Measurements from ENCODE around the genes SMIM11 and CLIC6.

DNA sequence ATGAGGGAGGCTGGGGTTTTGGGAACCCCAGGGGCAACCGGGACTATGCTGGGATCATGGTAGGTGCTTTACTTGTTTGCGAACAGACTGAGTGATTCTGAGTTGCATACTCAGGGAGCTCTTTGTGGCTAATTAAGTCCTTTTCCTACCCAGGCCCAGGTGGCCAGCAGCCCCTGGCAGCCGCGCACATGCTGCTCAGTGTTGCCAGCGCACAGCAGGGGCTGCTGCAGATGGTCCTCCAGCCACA is 131.0 kb downstream of the MRPS6 start:
- RRBS = no CpG with 5 or more reads among the region's 5 CpGs

DNA sequence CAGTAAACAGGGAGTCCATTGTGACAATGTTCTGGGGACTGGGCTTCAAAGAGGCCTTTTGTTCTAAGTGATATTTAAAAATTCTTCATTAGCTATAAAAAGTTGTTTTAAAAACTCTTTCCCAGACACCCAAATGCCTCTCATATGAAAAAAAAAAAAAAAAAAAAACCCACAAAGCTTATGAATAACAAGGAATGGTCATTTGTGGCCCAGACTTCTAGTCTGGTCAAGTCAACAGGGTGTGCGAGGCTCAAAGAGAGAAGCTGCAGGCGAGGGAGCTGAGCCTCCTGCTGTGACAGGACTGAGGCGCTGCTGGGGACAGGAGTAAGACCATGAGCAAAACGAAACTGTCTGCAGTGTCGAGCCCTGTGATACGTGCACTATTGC is 30.5 kb upstream of the KCNE2 start:
- RRBS = no CpG with 5 or more reads among the region's 6 CpGs

DNA sequence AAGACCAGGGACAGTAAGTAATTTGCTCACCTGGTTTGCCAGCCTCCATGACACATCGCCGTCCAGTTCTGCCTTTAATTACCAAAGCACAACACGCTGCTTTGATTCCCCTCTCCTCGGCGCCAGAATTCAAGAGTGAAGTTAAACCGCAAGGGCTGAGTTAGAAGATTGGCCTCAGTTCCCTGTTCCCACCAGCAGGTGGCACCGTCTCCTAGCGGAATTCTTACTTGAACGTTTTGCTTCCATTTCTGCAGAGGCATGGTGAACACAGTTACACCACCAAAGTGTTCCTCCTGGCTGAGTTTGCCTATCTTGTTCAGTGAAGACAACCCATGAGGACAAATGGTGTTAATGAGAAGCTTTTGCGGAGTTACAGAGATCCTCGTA is 2.0 kb upstream of the KCNE2 start:
- RRBS = no CpG with 5 or more reads among the region's 11 CpGs

GRCh38 chr21:34375235-34375575 is at the start of gene SMIM11:
TSS of gene SMIM11 (plus strand) at chr21:34375507.
- RRBS = 1% methylated on average over 20 of the region's 31 CpGs

DNA sequence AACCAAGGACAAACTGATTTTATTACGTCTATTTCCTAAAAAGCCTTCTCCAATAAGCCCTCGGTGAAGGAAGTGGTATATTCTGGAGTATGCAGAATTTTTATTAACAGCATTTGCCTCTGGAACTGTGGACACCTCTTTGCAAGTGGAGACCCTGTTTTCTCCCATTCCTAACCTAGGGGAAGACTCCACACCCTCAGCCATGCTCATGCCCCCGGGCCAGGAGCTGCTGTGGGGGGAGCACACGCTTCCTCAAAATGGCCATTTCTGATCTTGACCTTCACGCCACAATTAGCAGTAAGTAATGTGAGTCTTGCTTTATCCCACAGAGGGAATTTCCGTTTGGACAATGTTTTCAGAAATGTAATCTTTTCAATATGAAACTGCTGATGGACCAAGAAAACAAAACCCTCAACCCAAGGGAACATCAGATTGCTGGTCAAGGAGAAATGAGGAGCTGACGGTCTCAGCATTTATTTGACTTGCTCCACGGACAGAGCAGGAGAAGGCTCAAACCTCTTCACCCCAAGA is 8.2 kb upstream of the KCNE1 start:
- RRBS = no CpG with 5 or more reads among the region's 8 CpGs

DNA sequence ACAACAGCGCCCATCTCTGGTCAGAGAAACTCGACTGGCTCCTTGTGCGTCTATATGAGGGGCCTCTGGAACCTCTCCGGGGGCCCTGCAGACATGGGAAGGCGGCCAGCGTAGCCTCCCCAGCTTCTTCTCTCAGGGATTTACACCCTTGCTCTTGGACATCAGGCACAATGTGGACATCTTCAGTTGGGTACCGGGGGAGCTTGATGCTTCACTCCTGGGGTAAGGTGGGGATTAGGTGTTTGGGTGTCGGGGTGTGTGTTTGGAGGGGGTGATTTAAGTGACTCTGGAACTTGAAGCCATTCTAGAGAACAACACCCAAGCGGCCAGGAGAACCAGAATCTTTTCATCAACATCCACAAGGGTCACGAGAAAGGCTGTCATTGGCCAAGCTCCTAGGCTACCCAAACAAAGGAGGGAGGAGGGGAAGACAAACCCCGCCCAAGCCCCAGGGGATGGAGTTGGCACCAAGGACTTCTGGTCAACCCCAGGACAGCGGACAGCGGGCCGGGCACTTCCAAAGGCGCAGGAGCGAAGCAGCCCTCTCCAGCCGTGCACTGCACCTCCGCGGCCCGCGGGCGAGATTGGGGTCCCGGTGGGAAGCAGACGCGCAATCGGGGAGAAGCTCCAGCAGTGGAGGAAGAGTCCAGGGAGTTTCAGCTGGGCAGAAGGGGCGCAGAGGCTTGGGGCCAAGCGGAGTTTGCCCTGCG is at the start of gene CLIC6:
Gene CLIC6, plus strand, starts transcription at position 484 of the 710 bp plus-strand sequence.
- RRBS = 40% methylated on average over 12 of the region's 29 CpGs

DNA sequence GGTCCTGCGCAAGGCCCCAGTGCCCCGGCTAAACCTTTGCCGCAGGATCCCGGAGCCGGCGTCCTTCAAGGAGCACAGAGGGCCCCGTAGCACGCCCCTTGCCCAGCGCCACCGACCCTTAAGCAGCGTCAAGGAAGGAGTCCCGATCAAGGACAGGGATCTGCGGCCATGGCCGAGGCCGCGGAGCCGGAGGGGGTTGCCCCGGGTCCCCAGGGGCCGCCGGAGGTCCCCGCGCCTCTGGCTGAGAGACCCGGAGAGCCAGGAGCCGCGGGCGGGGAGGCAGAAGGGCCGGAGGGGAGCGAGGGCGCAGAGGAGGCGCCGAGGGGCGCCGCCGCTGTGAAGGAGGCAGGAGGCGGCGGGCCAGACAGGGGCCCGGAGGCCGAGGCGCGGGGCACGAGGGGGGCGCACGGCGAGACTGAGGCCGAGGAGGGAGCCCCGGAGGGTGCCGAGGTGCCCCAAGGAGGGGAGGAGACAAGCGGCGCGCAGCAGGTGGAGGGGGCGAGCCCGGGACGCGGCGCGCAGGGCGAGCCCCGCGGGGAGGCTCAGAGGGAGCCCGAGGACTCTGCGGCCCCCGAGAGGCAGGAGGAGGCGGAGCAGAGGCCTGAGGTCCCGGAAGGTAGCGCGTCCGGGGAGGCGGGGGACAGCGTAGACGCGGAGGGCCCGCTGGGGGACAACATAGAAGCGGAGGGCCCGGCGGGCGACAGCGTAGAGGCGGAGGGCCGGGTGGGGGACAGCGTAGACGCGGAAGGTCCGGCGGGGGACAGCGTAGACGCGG is 614 bp downstream of the CLIC6 start:
- RRBS = 3% methylated on average over 44 of the region's 87 CpGs

DNA sequence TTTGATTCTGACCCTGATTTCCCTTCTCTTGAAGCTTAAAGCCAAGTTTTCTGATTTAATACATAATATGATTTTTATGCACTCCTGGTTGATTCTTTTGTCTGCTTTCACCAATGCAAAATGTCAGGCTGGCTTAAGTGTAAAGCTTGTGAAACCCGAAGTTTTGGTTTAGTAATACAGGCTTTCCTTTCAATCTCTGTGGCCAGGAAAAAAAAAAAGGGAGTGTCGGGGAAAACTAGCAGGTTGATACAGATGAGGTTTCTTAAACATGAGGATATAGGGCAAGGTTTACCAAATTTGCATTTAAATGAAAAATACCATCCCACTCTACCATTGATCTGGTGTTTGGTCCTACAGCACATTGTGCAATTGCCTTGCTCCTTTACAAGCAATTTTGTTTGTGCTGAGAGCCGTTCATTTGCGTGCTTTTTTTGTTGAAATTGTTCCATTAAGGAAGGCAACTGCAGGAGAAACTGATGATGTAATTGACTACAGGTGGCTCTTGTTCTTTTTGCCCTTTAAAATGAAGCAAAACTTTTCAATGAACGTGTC is 22.6 kb downstream of the CLIC6 start:
- RRBS = no CpG with 5 or more reads among the region's 5 CpGs

DNA sequence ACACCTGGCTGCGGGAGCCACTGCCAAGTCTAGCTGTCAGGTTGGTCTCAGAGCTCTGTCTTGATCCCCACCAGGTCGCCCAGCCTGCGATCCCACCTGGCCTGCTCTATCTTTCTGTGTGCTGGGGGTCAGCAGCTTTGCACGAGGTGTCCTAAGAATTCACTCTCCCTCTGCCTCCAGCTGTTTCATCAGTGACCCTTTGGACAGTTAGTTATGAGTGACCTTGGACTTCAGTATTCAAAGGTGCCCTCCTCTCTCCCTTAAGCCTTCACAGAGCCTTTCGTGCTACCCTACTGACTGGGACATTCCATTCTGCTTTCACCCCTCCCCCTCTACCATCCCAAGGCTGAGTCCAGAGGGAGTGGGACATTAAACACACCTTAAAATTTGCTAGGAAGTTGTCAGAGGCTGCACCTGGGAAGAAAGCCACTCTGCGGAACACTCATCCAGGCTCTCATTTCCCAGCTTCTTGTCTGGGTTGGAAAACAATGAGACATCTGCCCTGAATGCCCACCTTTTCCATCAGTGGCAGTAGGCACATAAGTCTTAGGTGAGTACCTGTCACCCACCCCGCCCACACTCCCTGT is 171.9 kb downstream of the CLIC6 start:
- RRBS = no CpG with 5 or more reads among the region's 7 CpGs

- RRBS = no CpG with 5 or more reads among the region's 13 CpGs
These were observed 177.7 kb downstream of the CLIC6 start for GRCh38 chr21:34846133-34847195.

GRCh38 chr21:34870906-34871820 is 177.9 kb downstream of the RUNX1 start:
- RRBS = no CpG with 5 or more reads among the region's 18 CpGs

DNA sequence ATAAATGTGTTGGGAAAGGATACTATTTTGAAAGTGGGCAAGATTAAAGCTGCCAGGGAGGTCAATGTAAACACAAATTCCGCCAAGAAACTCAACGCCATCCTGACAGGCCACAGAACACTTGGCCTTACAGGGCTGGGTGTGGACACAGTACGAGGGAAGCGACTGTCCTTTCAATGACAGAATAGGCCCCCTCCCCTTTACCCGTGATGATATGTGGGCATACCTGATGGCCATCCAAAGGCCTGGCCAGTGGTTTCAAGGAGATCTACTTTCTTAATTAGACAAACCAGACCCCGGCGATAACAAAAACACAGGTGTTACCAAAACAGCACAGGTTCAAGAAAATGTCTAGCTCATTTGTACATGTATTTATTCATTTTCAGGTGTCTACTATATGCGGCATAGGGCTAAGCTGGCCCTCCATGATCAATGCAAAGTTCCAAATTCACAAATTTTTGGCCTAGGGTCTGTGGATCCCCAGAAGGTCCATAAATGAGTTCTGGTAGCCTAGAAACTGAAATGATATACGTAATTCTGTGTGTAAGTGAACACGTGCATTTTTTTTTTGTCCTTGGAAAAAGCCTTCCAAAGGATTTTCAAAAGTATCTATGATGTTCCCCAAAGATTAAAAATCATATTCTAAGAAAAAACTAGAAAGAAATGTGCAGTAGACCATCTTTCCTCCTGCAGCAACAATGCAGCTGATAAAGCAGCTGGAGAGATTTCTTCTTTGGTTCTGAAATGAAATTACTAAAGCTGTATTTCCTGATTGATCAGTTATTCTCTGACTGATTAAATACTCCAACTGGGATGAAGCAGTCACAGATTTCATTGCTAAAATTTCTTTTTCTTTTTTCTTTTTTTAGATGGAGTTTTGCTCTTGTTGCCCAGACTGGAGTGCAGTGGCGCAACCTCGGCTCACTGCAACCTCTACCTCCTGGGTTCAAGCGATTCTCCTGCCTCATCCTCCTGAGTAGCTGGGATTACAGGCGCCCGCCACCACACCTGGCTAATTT is 172.8 kb downstream of the RUNX1 start:
- RRBS = no CpG with 5 or more reads among the region's 15 CpGs

DNA sequence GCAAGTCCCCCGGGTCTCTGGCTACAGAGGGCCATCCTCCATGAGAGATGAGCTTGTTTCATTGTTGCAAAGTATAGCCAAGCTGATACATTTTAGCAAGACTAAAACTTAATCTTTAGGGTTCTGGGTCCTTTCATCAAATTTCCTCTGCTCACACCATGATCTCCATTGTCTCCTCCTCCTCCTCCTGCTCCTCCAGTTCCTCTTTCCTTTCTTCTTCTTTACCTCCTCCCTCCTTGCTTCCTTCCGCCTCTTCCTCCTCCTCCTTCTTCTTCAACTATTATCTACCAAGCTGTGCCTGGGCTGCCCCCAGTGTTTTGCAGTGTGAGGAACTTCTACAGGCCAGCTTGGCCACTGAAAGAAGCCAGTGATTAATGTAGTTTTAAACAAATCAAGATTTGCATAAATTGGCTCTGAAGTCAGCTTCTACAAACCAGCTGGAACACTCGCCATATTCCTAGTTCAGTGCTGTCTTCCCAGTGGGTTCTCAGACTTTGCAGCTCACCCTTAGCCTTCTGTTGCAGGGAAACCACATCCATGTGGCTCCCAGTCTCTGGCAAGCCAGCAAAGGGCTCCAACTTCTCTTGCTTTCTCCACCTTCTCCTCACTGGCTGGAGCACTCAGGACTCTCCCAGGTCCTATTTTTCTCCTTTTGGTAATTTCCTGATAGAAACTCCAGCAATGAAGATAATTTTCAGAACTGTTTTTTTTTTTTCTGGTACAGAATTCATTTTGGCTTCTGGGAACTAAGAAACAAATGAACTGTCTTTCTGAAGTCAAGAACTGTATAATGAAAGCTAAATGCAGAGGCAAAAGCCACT is 139.2 kb downstream of the RUNX1 start:
- RRBS = no CpG with 5 or more reads among the region's 3 CpGs

DNA sequence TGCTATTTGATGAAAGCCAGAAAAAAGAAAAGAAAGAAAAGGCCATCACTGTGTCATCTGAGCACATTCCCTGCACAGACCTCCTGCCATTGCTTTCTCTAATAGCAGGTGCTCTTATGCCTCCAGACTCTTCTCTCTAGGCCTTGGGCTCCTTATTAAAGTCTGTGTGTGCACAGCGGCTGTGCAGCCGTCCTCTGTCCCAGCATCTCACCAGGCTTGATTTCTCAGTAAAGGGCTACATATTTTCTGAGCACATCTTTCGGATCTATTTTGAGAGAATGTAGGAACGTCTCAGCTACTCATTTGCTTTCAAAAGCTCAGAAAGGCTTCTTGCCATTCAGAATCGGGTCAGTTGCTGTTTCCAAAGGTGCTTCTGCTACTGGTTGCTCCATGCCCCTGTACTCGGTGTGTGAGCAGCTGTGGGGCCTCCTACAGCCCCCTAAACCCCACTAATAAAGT is 4.5 kb downstream of the RUNX1 start:
- RRBS = no CpG with 5 or more reads among the region's 6 CpGs

GRCh38 chr21:35205903-35206535 is 156.9 kb upstream of the RUNX1 start:
- RRBS = no CpG with 5 or more reads among the region's 9 CpGs

DNA sequence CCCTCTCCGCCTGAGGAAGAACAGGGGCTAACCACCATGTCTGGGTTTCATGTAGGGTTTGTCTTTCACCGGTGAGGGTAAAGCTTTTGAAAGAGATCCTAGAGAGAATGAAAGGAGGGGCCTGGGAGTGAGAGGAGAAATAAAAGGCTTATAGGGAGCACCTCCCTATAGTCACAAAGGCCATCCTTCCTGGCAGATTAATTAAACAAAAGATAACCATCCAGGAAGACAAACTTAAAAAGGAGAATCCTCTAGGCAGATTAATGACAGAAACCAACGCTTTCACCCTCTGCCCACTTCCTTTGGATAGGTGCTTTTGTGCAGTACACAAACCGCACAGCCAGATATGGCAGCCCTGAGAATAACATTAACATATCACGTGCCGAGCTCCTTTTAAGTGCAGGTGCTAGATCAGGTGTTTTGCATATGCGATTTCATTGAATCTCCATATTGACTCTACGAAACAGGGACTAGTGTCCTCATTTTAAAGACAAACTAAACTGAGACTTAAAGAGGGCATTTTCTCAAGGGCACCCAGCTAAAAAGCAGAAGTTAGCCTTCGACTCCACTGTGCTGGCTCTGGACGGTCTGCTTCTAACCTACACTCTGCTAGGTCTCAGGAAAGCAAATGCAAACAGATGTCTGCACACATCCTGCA is 178.1 kb upstream of the RUNX1 start:
- RRBS = no CpG with 5 or more reads among the region's 10 CpGs

DNA sequence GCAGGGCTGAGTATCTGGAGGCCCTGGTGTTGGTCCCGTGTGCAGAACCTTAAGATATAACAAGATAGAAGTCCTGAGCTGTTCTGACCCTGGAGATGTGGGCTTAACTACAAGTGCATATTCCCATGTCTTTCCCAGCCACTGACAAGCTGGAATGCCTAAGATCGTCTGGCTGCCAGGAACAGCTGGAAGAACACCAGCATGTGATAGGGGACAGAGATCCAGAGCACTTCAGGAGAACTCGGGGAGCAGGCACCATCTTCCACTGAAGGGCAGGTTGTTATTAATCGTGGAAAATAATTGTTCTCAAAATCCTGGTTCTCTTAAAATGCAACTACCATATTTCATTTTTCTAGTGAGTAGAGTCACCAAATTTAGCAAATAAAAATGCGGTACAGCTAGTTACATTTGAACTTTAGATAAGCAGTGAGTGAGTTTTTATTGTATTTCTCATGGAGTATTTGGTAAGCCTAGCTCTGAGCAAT is 420.0 kb upstream of the RUNX1 start:
- RRBS = no CpG with 5 or more reads among the region's 5 CpGs

GRCh38 chr21:36070819-36071498 is 1.1 kb downstream of the CBR1 start:
- RRBS = no CpG with 5 or more reads among the region's 8 CpGs

GRCh38 chr21:36129945-36130583 is 4.8 kb upstream of the CBR3 start:
- RRBS = no CpG with 5 or more reads among the region's 54 CpGs

DNA sequence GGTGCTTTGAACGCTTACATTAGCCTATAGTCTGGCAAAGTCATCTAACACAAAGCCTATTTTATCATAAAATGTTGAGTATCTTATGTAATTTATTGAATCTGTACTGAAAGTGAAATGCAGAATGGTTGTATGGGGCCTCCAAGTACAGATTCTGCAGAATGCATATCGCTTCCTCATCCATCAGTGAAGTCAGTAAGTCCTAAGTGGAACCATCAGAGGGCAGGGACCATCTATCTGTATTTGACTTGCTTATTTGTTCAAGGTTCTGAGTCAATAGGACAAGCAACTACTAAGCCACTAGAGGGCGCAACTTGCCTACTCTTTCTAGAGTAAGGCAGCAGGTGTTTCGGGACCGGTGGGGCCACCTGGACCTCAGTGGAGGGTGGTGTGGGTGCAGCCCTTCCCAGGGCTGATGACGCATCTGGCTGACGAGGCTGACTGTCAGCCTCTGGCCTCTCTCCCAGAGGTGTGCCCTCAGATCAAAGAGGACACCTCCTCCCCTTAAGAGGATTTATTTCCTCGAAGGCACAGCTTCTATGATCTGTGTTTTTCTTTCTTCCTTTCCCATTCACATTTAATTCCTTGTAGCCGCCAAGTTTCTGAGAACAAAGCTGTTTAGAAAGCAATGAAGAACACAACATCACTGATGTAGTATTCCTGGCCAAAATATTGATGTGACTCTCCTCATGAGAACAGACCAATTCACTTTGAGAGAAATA is 6.6 kb downstream of the CBR3 start:
- RRBS = no CpG with 5 or more reads among the region's 9 CpGs